Breast (tissue), 4 donors: Measurements from ENCODE around the genes CLK3 and CYP1A1.

GRCh38 chr15:73927025-73927474 is 788 bp downstream of the LOXL1 start:
- PRO-cap, 3 experiments = no peak in any of the 3 experiments
- RRBS = 2% methylated on average over 28 of the region's 60 CpGs

GRCh38 chr15:73956578-73957180 is 30.4 kb downstream of the LOXL1 start:
- PRO-cap, 3 experiments = no peak in any of the 3 experiments
- RRBS = 5% methylated on average over 5 of the region's 13 CpGs

DNA sequence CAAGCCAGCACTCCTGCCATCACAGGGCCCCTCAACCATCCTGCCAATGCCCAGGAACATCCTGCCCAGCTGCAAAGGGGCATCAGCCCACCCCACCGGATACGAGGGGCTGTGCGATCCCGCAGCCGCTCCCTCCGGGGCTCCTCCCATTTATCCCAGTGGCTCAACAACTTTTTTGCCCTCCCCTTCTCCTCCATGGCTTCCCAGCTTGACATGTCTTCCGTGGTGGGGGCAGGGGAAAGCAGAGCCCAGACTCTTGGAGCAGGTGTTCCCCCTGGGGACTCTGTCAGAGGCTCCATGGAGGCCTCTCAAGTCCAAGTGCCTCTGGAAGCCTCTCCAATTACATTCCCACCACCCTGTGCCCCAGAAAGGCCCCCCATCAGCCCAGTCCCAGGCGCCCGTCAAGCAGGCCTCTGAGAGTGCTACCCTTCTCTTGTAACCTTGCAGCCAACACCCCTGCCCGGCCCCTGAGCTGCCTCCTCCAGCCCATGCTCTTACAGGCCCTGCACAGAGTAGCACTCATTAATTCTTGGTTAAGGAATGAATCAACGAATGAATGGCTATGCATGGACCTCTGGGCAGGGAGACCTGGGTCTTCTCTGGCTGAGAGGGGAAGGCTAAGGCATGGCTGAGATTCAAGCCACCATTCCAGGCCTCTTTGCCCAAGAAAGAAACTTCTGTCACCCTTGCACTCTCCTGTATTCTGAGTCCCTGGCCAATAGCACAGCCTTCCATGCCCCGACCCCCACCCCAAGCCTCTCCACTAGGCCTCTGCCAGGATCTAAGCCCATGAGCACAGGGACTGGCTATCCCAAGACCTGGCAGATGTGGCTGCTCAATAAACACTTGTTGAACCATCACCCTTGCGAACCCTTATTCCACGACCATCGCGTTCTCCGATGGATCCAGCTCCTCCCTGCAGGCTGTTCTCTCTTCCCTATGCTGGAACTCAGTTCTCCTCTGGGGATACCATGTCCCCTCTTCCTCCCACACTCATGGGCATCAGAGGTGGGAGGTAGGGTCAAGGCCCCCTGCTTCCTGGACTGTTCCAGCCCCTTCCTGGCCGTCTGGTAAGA is 41.4 kb downstream of the PML start:
- PRO-cap, 3 experiments = no peak in any of the 3 experiments
- RRBS = 84% methylated on average over 6 of the region's 18 CpGs

DNA sequence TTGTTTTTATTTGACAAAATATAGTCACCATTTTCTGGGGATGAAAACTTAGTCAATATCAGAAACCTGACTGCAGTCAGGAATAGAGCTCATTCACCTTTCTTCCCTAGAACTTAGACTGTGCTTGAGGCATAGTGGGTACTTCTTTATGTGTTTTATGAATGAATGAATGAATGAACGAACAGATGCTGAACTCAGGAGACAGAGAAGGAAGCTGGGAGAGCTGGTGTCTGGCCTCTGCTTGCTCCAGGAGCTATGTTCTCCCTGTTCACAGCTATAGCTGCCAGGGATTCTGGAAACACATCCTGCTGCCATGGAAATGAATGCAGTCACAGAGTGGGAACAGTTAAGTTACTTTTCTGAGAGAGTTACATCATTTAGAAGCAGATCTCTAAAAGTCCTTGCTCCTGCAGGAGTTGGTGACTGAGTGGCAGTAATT is 17.0 kb upstream of the ISLR start:
- PRO-cap, 3 experiments = no peak in any of the 3 experiments
- RRBS = no CpG with 5 or more reads among the region's 1 CpG

GRCh38 chr15:74172699-74173442 is 639 bp upstream of the ISLR start:
- PRO-cap, 3 experiments = no peak in any of the 3 experiments
- RRBS = no CpG with 5 or more reads among the region's 15 CpGs

DNA sequence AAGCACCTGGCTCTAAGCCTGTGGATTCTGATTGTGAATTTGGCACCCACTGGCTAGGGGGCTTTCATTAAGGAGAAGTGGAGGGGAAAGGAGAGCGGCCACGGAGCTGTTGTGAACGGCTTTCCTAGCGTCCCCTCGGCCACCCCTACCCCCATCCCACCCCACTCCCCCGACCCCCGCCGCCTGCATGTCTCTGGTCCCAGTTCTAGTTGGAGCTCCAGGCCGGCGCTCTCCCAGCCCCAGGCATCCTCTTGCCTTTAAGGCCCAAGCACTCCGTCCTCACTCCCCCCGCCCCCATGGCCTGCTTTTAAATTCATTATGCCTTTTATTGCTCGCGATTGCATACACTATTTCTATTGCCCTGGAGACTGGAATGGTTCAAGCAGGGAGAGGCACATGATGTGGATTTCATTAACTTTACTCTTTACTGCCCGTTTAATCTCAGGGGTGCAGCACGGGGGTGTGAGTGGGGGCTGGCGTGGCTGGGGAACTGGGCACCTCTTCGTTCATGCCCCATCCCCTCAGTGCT is 13.4 kb upstream of the CCDC33 start:
- PRO-cap, 3 experiments = no peak in any of the 3 experiments
- RRBS = no CpG with 5 or more reads among the region's 18 CpGs

- PRO-cap, 3 experiments = no peak in any of the 3 experiments
- RRBS = no CpG with 5 or more reads among the region's 5 CpGs
These were observed 15.0 kb downstream of the CCDC33 start for GRCh38 chr15:74250953-74251797.

DNA sequence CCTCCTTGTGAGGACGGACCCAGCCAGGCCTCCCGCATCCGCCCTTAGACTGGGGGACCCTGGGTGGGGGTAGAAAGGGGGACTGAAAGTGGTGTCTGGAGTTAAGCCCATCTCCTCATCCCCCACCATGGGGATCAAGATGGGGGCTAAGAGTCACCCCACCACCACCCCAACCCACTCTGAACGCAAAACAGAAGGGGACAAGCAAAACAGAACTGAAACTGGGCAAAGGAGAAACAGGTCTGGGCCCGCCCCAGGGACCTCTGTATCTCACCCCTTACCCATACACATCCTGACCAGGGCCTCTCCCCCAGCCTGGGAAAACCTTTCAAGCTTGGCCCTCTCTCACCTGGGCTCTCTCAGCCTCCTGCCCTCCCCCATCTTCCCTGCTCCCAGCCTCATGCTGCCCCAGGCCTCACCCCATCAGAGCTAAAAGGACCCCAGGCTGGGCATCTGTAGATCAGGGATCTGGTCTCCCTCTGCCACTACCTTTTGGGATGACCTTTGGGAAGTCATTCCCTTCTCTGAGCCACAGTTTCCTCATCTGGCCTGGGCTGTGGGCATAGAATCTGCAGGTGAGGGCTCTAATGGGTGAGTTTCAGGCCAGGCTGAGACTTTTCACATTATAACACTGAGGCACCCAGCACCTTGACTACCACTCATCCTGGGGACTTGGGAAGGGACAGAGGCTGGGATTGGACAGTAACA is 30.0 kb upstream of the CYP11A1 start:
- PRO-cap, 3 experiments = no peak in any of the 3 experiments
- RRBS = no CpG with 5 or more reads among the region's 5 CpGs

GRCh38 chr15:74407106-74407754 is 26.5 kb downstream of the SEMA7A start:
- PRO-cap, 3 experiments = no peak in any of the 3 experiments
- RRBS = no CpG with 5 or more reads among the region's 11 CpGs

DNA sequence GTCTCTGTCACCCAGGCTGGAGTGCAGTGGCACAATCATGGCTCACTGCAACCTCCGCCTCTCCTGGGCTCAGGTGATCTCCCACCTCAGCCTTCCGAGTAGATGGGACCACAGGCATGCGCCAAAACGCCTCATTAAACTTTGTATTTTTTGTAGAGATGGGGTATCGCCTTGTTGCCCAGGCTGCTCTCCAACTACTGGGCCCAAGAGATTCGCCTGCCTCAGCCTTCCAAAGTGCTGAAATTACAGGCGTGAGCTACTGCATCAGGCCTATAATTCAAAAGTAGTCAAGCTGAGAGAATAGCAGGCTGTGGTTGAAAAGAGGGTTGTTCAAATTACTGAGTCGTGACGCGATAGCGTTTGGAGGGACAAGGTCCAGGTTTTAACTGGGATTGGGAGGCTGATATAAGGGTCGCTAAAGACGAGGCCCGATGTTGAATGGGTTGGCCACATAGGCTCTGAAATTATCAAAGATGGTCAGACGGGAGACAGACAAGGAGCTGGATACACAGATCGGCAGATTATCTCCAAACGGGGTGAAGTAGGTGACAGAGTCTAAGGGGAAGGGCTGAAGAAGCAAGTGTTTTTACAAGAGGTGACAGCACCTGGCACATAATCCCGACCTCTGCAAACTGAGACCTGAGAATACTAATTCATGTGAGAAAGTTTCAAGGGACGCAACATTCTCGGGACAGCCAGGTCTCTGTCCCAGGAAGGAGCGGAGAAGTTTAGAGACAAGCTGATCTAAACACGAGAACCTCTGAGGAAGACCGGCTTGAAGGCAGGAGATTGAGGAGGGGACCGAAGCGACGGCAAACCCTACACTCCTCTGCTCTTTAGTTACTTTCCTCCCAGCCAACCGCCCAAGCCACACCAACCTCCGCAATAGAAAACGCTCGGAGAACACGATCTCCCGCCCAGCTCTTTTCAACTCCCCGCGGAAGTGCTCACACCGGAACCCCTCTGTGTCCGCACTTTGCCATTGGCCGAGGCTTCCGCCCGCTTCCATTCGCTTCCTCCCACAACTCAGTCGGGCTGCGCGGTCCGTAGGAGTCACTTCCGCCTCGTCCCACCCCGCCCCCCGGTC is 657 bp upstream of the ARID3B start:
- PRO-cap, 3 experiments = peak in 3 of 3 experiments; most common minus-strand start position 887 of the sequence (in 2)
- RRBS = 0% methylated on average over 3 of the region's 48 CpGs

GRCh38 chr15:74597933-74599198 is 17.3 kb upstream of the CLK3 start:
- PRO-cap, 3 experiments = peak in 3 of 3 experiments; most common plus-strand start chr15:74598476 (in 3); most common minus-strand start chr15:74598352 (in 1)
- RRBS = 10% methylated on average over 12 of the region's 44 CpGs

- PRO-cap, 3 experiments = no peak in any of the 3 experiments
- RRBS = no CpG with 5 or more reads among the region's 9 CpGs
These were observed 5.3 kb upstream of the CLK3 start for GRCh38 chr15:74610078-74610977.

- PRO-cap, 3 experiments = peak in 3 of 3 experiments; most common plus-strand start chr15:74615836 (in 3); most common minus-strand start chr15:74615673 (in 3)
- RRBS = 2% methylated on average over 56 of the region's 106 CpGs
These were observed at the start of gene CLK3 for GRCh38 chr15:74615104-74615993. Gene CLK3 (plus strand): TSS chr15:74615836.

- PRO-cap, 3 experiments = no peak in any of the 3 experiments
- RRBS = no CpG with 5 or more reads among the region's 9 CpGs
These were observed at the start of gene CYP1A1 for GRCh38 chr15:74725427-74725710. Gene CYP1A1 (minus strand): TSS chr15:74725528.

GRCh38 chr15:74725711-74726289 is 472 bp upstream of the CYP1A1 start:
- PRO-cap, 3 experiments = no peak in any of the 3 experiments
- RRBS = 2% methylated on average over 15 of the region's 41 CpGs

- PRO-cap, 3 experiments = no peak in any of the 3 experiments
- RRBS = 8% methylated on average over 33 of the region's 72 CpGs
These were observed 1.2 kb upstream of the CYP1A1 start for GRCh38 chr15:74726290-74727218.

DNA sequence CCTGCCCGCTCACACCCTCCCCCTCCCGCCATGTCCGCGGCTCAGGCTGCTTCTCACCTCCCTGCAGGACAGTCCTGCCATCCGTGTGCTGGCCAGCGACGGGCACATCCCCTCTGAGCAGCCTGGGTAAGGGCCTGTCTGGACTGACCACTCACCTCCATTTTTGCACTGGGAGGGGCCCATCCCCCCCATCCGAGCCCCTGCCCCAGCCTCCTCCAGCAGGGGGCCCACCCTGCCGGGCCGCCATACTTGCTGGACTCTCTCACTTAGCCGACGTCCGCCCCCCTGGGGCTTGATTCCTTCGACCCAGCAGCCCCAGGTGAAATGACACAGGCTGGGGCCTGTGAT is 3.9 kb downstream of the LMAN1L start:
- PRO-cap, 3 experiments = no peak in any of the 3 experiments
- RRBS = no CpG with 5 or more reads among the region's 14 CpGs

DNA sequence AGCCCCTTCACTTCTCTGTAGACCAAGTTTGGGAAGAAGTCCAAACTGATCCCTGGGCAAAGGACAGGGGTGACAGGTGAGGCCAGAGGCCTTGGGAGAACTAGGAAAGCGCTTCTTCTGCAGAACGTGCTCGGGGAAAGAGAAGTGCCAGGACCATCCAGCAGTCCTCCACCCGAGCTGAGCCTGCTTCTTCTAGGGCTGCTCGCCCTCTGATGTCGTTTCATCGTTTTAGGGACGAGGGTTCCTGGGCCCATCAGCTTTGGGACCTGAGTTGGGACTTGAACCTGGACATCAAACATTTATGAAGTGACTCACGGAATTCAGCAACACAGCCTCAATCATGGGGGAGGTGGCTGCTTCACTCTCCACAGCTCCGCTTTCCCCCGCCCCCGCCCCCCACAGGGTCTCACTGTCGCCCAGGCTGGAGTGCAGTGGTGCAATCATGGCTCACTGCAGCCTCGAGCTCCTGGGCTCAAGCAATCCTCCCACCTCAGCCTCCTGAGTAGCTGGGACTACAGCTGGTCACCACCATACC is 547 bp upstream of the SCAMP2 start:
- PRO-cap, 3 experiments = no peak in any of the 3 experiments
- RRBS = no CpG with 5 or more reads among the region's 14 CpGs

DNA sequence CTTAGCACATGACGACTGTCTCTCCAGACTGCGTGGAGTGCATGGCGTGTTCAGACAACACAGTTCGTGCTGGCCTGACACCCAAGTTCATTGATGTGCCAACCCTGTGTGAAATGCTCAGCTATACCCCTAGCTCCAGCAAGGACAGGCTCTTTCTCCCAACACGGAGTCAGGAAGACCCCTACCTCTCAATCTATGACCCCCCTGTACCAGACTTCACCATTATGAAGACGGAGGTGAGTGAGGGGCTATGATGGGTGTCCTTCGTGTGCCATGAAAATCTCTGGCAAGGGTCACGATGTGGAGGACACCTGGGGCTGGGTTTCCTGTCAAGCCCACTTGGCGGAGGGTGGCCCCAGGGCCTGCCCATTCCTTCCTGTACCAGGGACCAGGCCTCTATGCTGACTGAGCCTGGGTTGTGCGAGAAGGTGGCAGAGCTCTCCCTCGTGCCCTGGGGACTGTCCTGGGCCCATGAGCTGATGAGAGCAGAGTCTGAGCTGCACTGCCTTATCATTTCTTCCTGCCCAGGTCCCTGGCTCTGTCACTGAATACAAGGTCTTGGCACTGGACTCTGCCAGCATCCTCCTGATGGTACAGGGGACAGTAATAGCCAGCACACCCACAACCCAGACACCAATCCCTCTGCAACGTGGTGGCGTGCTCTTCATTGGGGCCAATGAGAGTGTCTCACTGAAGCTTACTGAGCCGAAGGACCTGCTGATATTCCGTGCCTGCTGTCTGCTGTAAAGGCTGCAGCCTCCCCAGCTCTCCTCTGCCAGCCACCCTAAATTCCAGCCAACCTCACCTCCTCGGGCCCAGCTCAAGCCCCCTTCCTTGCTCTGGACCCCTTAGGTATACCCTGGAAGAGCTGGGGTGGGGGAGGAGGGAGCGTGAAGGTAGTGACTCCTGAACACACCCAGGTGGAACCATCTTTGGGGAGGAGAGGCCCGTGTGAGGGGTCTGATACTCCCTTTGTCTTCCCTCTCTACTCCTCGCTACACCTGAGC is 7.4 kb downstream of the MPI start:
- PRO-cap, 3 experiments = no peak in any of the 3 experiments
- RRBS = no CpG with 5 or more reads among the region's 19 CpGs

DNA sequence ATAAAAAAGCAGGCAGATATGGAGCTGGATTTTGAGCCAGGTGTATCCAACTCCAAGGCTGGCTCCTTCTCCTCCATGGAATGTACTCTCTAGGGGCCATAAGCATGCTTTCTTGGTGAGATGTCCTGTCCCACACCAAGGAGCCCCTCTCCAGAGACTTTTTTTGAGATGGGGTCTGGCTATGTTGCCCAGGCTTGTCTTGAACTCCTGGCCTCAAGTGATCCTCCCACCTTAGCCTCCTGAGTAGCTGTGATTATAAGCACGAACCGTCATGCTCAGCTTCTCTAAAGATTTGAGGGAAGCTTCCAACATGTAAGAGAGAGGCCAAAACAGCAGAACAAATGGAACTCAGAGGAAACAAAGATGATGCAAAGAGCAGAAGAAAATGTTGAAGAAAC is 48.5 kb downstream of the PPCDC start:
- PRO-cap, 3 experiments = no peak in any of the 3 experiments
- RRBS = no CpG with 5 or more reads among the region's 2 CpGs